ENCODE measurements around the genes SAMD14, TMEM92 and XYLT2.

DNA sequence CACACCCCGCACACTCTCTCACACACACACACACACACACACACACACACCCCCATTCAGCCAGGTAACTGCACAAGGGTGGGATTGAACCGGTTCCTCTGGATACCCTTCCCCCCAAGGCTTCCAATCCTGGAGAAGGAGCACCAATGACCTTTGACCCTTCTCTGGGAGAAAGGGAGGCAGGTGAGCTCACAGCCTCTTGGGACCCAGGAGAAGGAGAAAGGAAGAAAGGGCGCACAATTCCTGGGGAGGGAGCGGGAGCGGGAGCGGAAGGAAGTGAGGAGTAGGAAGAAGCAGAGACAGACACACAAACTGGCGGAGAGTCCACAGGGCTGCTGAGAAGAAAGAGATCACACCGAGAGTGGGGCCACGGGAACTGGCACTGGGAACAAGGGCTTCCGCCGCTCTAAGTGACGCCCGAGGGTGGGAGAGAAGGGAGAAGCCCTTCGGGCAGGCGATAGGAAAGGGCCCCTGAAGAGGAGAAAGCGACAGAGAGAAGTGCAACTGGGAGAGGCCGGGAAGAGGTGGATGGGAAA lies 1.4 kb downstream of the SAMD14 start:
- PRO-cap: no peak

DNA sequence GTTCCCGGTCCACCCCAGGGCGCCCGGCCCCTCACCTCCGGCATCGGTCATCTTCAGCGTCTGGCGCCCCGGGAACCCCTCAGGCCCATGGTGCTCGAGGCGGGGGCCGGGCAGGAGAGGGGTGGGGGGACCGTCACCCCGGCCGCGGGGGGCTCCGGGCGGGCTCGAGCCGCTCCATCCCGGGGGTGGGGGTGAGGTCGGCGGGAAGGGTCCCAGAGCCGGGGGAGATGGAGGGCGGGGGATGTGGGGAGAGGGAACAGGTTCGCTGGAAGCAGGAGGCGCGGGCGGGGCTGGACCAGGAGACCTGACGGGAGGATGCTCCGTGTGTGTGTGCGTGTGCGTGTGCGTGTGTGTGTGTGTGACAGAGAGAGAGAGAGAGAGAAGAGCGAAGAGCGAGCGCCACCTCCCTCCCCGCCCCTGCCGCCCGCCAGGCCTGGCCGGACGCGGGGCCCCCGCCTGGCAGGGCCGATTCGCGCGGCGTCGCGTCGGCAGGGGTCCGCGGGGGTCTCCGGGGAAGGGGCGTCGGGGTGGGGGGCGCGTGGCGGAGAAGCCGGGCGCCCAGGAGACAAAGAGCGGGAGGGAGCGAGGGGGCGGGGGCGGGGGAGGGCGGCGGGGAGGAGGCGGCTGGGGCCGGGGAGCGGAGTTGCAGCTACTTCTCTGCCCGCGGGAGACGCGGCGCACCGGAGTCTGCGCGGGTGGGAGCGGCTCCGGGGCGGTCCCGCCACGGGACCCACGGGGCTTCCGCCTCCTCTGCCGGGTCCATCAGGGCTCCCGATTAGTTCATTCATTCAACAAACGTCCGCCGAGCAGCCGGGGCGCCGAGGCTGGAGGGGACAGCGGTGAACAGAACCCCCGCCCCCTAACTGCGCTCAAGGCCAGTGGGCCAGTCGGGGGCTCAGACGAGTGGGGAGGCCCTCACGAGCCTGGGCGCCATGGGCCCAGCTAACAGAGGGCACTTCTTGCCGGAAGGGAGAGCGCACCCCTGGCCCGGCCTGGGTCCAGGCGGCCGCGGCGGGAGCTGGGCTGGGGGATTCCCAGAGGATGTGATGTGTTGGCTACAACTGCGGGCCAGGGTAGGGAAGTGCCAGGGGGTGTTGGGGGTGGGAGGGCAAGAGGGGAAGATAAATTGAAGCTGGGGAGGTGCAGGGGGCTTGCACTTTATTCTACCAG lies at the start of gene SAMD14:
SAMD14 (minus strand) TSS at position 679 of the 1,170 bp plus-strand sequence.
- PRO-cap: no peak

- PRO-cap: no peak
Measured at GRCh38 chr17:50146504-50147272, 3.8 kb downstream of the PPP1R9B start.

DNA sequence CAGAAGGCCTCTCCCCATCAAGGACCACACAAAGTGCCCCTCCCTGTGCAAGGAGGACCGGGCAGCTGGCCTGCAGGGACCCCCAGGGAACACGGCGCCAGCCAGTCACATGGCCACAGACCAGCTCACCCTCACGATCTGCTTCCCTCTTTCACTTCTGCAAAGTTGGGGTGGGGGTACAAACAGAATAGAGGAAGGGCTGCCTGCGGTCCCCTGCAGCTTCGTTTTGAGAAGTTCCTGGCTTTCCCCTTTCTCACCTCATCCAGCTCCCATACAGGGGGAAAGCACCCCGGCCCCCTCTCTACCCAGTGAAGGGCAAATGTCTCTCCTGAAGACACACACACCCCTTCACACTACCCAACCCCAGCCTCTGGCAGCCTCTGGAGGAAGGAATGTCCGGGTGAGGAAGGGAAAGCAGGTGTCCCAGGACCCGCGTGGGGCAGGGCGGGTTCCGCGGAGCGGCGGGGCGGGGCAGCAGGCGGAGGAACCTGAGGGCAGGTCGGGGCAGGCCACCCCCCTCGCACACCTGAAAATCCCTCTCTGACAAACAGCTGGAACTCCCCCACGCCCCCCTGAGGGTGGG lies 2.0 kb downstream of the PPP1R9B start:
- PRO-cap: bidirectional peak, plus-strand start outside the sequence, minus-strand start at position 394 of the sequence

GRCh38 chr17:50189374-50189922 lies 12.0 kb downstream of the COL1A1 start:
- PRO-cap: no peak

DNA sequence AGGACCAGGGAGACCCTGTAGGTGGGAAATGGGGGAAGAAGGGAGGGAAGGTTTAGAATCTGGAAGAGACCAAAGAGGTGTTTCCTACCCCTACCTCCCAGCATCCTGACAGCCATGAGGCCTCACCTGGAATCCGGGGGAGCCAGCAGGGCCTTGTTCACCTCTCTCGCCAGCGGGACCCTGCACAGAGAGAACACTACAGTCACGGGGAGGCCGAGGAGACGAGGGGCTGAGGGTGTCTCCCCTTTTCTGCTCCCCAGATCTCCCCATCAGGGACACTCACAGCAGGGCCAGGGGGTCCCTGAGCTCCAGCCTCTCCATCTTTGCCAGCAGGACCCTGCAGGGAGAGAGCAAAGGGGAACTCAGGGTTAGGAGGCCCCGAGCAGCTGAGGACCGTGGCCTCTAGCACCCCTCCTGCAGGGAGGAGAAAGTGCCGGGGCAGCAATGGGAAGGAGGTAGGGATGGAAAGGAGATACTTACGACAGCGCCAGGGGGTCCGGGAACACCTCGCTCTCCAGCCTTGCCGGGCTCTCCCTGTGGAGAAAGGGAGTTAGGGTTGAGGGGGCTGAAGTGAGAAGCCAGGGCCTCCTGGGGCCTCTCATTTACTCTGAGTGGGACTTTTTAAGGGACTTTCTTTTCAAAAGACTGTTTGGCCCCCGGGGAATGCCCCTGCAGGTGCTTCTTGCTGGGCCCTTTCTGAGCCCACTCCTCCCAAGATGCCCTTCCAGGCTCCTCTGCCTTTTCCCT lies 8.7 kb downstream of the COL1A1 start:
- PRO-cap: no peak

GRCh38 chr17:50198924-50199603 lies 2.4 kb downstream of the COL1A1 start:
- PRO-cap: no peak

GRCh38 chr17:50206873-50207281 lies 5.4 kb upstream of the COL1A1 start:
- PRO-cap: no peak

- PRO-cap: no peak
Measured at GRCh38 chr17:50210775-50211327, 9.4 kb upstream of the COL1A1 start.

DNA sequence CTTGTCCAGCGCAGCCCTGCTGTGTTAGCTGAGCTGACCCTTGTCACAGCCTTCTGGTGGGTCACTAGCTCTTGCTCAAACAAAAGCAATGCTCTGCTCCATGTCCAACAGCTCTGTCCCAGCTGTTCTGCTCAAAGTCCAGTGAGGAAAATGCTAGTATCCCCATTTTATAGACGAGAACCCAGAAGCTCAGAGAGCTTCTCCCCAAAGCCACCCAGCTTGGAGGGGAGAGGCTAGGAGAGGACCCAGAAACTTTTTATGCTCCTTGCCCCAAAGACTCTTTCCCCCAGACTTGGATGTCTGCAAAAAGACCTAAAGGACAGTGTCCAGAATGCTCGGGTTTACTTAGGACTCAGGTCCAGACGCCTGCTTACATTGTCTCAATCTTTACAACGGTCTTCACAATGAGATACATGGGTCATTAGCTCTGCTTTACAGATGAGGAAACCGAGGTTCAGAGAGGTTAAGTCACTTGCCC lies 18.8 kb upstream of the COL1A1 start:
- PRO-cap: no peak

DNA sequence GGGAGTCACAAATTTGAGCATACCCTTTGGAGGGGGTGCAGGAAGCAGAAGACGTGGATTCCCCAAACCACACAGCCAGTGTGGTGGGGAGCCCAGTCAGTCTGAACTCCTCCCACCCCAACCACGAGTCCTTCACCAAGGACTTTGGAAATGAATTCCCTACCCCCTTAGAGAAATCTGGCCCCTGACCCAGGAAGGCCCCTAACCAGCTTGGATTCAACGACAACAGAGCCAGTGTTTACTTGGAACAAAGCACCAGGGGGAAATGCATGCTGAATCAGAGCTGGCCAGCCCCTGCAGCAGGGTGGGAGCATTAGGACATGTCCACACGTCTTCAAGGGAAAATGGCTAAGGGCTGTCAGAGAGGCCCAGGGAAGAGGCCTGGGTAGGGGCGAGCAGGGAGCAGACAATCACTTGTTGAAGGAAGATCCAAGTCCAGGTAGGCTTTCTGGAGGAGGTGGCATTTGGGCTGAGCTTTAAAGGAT lies 5.4 kb upstream of the TMEM92 start:
- PRO-cap: no peak

- PRO-cap: bidirectional peak, plus-strand start at chr17:50274474, minus-strand start at chr17:50274382; bidirectional peak, plus-strand start at chr17:50274906, minus-strand start at chr17:50274780
Measured at GRCh38 chr17:50274227-50275010, at the start of gene TMEM92. TSS of gene TMEM92 (plus strand) at chr17:50274466.

GRCh38 chr17:50289338-50289676 lies 15.0 kb downstream of the TMEM92 start:
- PRO-cap: no peak

DNA sequence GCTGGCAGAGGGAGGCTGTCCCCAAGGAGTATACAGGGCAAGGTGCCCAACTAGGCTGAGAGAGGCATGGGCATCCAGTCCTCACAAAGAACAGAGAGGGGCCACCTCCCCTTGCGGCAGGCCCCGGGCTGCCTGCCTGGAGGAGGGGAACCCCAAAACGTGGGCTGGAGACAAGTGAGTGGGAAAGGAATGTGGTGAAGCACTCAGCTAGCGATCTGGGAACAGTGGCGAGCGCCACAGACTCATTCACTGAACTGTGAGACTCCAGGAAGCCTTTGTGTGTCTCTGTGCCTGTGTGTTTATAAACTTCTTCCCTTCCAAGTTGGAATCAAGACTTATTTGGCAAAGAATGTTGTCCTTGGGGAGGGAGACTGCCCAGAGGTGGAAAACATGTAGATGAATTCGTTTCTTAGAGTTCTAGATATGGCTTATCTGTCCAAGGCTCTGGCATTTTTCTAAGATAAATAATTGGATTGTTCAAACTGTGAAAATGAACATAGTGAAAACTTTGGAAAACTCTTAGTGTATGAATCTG lies 30.8 kb downstream of the TMEM92 start:
- PRO-cap: no peak

DNA sequence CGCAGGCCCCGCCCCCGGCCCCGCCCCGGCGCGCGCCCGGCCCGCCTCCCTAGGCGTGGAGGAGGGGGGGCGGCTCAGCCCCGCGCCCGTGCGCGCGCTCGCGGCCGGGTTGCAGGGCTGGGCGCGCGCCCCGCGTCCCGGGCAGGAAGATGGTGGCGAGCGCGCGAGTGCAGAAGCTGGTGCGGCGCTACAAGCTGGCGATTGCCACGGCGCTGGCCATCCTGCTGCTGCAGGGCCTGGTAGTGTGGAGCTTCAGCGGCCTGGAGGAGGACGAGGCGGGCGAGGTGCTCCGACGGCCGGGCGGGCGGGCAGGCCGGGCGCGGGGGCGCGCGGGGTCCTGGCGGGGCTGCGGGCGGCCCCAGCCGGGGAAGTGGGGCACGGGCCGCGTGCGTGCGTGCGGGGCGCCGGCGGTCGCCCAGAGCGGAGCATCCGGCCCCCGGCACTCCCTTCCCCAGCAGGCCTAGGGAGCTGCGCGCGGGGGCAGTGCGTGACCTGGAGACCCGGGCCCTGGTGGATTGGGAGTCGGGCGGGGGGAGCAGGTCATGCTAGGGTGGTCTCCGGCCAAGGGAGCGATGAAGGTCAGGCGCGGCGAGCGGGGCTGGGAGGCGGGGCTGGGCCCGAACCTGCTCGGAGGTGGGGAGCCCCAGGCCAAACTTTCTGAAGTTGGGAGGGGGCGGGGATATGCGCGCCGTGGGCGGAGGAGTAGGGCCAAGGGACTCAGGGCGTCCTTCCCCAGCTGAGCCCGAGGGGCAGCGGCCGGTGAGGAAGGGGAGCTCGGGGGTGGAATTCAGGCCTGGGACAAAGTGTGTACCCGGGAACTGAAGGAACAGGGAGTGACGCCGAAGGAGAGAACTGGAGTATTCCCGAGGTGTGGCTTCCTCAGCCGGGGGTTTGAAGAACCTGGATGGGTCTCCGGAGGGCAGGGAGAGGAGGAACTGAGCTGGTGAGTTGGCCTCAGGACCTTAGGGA lies at the start of gene XYLT2:
XYLT2 (plus strand) TSS at position 135 of the 969 bp plus-strand sequence.
- PRO-cap: bidirectional peak, plus-strand start at position 144 of the sequence, minus-strand start outside the sequence

DNA sequence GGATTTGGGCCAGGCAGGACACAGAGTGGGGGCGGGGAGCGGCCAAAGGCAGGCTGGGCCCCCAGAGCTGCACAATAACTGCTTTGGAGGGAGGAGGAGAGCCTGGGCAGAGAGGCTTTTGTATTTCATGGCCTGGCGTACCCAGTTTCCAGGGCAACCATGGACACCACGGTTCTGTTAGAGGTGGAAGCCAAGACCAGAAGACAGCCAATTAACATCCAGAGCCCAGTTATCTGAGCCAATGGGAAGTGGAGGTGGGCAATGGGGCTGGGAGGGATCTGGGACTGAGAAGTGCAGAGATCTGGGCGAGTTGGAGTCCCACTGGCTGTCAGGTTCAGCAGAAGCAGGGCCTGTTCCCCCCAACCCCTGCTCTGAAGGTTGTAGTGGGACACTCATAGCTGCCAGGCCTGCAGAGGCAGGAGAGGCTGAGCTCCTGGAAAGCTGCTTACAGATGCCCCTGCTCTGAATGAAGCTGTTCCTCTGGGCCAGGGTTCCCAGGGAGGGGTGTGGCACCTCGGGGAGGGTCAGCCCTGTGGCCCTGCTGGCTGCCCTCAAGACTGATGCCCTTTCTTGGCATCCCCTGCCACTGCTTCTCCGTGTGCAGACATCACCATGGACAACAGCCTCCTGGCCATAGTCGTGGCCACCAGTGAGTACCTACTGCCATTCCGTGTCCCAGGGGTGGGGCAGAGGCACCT lies 9.2 kb downstream of the MRPL27 start:
- PRO-cap: no peak

GRCh38 chr17:50396221-50396968 lies 928 bp downstream of the LRRC59 start:
- PRO-cap: no peak

GRCh38 chr17:50426455-50426783 lies 401 bp downstream of the ACSF2 start:
- PRO-cap: no peak

DNA sequence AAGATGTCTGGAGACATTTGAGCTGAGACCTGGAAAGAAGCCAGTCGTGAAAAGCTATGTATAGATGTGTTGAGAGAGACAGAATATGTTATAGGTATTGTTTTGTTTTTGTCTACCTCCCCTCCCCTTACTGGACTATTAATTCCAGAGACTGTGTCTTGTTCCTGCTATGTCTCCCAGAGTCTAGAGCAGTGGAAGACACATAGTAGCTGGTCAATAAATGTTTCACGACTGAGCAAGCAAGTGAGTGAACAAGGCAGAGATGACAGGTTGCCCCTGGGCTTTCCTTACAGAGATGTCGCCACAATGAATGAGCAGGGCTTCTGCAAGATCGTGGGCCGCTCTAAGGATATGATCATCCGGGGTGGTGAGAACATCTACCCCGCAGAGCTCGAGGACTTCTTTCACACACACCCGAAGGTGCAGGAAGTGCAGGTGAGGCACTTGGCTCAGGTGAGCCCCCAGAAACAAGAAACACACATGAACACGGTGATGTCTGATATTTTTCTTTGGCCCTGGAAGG lies 4.8 kb upstream of the CHAD start:
- PRO-cap: no peak

DNA sequence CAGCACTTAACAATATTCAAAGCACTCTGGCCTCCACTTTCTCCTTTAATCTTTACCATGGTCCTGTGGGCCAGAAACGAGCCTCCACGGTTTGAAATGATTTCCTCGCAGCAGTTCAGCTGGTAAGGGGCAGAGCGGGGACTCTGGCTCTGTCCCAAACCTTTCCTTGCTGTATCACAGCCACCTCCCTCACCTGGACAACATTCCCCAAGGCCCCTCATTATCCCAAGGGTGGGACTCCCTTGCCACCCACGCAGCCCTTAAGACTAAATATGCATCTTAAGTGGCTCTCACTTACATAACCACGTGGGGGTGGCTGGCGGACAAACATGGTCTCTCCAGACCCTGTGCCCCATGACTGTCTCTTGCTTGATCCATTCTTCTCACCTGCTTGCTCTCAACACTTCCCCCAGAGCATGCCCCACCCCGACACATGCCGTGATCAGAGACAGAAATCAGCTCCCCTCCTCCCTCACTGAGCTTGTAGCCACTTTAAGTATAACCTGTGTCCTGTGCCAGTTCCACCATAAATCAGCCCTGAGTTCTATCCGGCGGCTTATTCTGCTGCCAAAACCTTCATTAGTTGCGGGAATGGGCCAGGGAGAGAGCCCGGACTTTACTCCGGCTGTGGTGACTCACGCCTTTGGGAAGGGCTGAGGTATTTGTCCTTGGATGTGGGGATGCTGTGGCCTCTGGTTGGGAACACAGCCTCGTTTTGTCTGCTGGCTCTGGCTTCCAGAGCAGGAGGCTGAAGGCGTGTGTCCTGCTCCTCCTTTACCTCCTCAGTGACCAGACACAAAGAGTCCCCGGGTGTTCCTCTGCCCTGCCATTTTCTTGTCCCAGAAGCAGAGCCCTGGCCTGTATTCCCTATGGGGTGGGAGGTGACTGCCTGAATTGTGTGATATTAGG lies 21.2 kb downstream of the ANKRD40 start:
- PRO-cap: bidirectional peak, plus-strand start at position 686 of the sequence, minus-strand start at position 533 of the sequence